Tibial nerve (tissue), 3 donors: ENCODE measurements around a stretch of chr6.

GRCh38 chr6:143164278-143165648 is 104.1 kb downstream of the AIG1 start:
- PRO-cap, result no peak
- RAMPAGE, long total RNA, 3 experiments, result no peak in any of the 3 experiments

- PRO-cap, result no peak
- RAMPAGE, long total RNA, 3 experiments, result no peak in any of the 3 experiments
Measured at GRCh38 chr6:143449521-143450003, 933 bp downstream of the ADAT2 start.

GRCh38 chr6:143561624-143562302 is 50.2 kb upstream of the FUCA2 start:
- PRO-cap, result no peak
- RAMPAGE, long total RNA, 3 experiments, result no peak in any of the 3 experiments

DNA sequence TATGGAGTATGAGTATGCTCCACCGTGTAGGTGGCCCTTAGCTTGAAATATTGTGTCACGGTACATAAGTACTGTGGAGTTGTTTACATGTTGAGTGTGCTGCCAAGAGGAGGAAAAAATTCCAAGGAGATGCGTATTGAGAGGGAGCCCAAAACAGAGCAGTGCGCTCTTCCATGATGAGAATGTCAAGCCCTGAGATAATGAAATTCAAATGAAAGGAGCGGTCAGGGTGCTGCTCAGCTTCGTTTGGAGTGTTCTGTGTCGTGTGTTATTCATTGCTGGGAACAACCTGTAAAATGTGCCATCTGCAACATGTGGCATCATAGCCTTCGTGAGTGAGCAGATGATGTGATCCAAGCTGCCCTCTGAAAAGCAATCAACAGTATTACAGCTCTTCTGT is 48.2 kb upstream of the PHACTR2 start:
- PRO-cap, result no peak
- RAMPAGE, long total RNA, 3 experiments, result no peak in any of the 3 experiments

- PRO-cap, result no peak
- RAMPAGE, long total RNA, 3 experiments, result no peak in any of the 3 experiments
Measured at GRCh38 chr6:144094112-144094690, 1.2 kb downstream of the SF3B5 start.

DNA sequence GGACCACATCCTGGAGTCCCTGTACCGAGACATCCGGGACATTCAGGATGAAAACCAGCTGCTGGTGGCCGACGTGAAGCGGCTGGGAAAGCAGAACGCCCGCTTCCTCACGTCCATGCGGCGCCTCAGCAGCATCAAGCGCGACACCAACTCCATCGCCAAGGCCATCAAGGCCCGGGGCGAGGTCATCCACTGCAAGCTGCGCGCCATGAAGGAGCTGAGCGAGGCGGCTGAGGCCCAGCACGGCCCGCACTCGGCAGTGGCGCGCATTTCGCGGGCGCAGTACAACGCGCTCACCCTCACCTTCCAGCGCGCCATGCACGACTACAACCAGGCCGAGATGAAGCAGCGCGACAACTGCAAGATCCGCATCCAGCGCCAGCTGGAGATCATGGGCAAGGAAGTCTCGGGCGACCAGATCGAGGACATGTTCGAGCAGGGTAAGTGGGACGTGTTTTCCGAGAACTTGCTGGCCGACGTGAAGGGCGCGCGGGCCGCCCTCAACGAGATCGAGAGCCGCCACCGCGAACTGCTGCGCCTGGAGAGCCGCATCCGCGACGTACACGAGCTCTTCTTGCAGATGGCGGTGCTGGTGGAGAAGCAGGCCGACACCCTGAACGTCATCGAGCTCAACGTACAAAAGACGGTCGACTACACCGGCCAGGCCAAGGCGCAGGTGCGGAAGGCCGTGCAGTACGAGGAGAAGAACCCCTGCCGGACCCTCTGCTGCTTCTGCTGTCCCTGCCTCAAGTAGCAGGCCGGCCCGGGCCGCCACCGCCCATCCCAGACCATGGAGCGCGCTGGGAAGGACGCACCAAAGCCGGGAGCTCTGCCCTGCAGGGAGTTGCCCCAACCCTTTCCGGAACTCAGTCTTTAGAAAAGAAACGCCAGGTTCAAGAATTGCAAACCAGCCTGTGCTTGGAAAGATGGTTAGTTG is 36.7 kb downstream of the STX11 start:
- PRO-cap, result no peak
- RAMPAGE, long total RNA, 3 experiments, result no peak in any of the 3 experiments

DNA sequence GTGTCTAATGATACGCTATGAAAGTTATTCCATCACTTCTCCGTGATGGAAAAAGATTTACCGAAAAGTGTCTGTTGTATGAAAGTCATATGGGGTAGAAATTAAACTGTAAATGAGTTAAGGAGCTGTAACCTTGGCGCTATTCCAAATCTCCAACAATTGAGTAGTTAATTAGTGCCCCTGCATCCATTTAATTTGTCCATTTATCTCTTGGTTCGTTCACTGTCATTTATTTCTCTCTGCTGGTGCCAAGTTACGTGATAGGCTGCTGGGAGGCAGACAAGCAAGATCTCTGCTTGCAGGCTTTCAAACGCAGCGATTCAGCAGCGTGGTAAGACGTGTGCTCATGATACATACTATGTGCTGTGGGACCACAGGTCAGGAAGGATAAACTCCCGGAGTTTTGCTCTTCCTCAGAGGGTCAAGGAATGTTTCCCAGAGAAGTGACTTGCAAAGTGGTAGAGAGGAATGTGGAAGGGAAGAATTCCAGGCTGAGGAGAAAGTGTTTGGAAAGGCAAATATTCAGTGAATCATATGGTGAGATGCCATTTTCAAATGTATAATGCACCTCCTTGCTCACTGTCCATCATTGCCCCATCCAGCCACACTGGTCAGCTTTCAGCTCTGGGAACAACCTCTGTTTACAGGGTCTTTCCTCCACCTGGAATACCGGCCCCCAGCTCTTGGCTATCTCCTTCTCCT is 46.4 kb downstream of the UTRN start:
- PRO-cap, result no peak
- RAMPAGE, long total RNA, 3 experiments, result no peak in any of the 3 experiments

GRCh38 chr6:144659067-144660341 is 374.4 kb downstream of the UTRN start:
- PRO-cap, result no peak
- RAMPAGE, long total RNA, 3 experiments, result no peak in any of the 3 experiments

GRCh38 chr6:144680425-144681218 is 395.5 kb downstream of the UTRN start:
- PRO-cap, result no peak
- RAMPAGE, long total RNA, 3 experiments, result no peak in any of the 3 experiments

- PRO-cap, result no peak
- RAMPAGE, long total RNA, 3 experiments, result no peak in any of the 3 experiments
Measured at GRCh38 chr6:145798586-145799005, 16.0 kb downstream of the FBXO30 start.

DNA sequence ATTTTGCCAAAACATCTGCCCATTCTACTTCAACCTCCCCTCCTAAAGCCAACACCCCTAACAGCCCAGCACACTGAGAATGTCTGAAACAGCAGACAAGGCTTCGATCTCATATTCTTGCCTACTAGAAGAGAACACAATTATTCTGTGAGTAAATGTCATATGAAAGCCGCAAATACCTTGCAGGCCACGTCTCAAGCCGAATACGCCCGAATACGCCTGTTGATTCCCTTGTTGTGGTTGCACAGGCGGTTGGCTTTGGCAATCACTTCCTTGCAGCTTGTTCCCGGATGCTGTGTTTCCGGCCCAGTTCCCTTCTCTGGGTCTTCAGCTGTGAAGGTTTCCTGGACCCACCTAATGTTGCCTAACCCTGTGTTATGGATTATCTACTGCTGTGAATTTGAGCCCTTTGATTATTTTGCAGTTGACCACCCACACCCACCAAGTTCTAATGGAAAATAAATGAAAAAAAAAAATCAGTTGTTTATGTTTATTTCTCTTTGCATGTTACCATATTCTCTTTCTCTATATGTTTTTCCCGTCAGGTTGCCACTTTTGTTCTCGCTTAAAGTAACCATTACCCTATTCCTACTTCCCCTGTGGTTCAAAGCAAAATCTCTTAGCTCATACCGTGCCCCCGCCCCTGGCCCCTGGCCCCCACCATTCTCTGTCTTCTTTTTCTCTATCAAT is 172.3 kb downstream of the ADGB start:
- PRO-cap, result no peak
- RAMPAGE, long total RNA, 3 experiments, result no peak in any of the 3 experiments

DNA sequence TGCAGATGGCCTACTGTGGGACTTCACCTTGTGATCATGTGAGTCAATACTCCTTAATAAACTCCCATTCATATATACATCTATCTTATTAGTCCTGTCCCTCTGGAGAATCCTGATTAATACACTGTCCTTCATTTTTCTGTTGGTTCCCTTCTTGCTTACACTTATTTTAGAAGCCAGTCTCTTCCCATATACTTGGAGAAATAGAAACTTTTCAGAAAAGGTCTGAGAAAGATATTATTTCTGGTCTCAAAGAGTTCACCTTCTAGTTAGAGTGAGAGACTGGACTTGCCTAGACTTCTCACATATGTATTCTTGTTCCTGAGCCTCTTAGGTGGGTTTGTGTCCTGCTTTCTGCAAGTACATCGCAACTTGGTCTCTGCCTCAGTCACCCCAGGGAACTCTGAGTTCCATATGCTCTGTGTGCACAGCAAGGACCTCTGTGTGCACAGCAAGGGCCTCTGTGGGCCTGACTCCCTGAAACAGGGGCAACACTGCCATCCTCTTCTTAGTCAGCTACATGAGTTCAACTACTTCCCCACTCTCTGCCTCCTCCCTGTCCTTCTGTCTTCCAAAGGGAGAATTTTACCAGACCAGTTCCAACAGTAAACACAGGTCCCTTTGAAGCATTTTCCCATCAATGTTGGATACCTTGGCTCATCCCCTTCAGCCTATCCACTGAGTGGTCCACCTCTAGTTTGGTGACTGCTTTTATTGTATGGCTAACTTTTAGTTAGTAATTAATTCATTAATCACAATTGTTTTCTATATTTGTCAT is 256.6 kb downstream of the ADGB start:
- PRO-cap, result no peak
- RAMPAGE, long total RNA, 3 experiments, result no peak in any of the 3 experiments

DNA sequence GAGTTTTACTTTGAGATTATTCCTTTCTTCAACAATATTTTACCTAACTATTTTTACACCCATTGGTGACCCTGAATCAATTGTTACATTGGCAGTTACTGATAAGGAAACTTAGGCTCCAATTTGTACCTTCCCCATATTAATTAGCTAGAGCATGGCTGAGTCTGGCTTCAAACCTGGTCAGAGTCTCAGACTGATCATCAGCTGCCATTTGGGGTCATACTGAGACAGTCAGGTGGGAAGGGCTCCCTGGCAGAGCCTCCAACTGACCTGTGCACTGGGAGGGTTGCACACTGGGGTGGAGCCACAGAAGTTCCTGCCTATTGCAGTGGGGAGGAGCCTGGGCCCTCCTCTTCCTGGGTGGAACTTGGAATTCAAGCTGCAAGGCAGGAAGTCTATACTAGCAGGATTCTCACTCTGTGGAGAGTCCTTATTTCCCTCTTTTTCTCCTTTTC is 285.0 kb downstream of the ADGB start:
- PRO-cap, result no peak
- RAMPAGE, long total RNA, 3 experiments, result no peak in any of the 3 experiments

DNA sequence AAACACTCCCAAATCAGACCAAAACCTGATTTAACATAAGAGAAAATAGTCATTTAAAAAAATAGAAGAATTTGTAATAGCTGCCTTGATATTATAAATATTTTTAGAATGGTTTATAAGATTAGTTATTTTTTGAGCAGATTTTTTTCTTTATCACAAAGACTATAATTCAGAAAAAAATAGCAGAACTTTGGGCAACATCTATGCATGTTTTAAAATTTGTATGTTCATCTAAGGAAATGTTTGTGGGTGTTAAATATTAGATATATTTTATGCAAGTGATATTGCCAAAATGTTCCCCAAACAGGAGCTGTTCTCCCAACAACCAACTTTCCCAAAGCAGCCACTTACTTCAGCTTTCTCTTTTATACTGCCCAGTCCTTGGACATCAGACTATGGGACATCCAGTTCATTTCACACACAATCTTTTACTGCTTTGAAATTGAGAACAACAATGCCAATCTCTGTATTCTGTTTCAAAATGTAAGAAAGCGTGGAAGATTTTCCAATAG is 286.6 kb downstream of the ADGB start:
- PRO-cap, result no peak
- RAMPAGE, long total RNA, 3 experiments, result no peak in any of the 3 experiments

- PRO-cap, result no peak
- RAMPAGE, long total RNA, 3 experiments, result no peak in any of the 3 experiments
Measured at GRCh38 chr6:147209386-147210077, 5.3 kb downstream of the STXBP5 start.

GRCh38 chr6:147259644-147260171 is 55.5 kb downstream of the STXBP5 start:
- PRO-cap, result no peak
- RAMPAGE, long total RNA, 3 experiments, result no peak in any of the 3 experiments

DNA sequence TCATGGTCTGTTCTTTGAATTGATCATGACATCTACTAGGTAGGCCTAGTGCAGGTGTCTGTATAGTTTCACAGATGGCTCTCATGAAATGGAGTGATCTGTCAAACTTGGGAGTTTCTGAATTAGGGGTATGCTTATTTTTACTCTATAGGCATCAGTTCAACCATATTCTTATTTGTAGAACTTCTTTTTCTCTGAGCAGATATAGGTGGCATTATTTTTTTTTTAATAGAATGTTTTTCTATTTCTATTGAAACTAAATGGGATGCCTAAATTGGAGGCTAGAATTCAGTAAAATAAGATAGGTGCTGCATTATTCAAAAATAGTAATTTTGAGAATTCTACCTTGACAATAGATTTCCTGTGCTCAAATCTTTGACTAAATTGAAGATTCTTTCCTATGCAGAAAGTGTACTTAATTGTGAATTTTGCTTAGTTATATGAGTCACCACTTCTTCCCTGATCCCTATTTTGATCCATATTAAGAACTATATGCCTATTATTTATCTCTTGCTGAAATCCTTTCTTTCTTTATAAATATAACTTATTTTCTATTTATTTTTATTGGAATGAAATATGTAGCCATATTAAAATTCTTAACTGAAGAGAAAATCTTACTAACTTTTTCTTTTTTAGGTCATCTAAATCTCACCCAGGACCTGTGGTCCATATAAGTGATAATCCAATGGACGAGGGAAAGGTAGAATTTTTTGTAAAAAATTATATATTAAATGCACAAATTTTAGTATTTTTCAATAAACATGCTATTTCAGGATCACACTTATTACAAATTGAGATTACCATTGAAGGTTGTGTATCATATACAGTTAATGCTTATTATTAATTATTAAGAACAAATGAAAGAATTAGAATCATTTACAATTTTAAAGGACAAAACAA is 57.7 kb downstream of the STXBP5 start:
- PRO-cap, result no peak
- RAMPAGE, long total RNA, 3 experiments, result no peak in any of the 3 experiments

DNA sequence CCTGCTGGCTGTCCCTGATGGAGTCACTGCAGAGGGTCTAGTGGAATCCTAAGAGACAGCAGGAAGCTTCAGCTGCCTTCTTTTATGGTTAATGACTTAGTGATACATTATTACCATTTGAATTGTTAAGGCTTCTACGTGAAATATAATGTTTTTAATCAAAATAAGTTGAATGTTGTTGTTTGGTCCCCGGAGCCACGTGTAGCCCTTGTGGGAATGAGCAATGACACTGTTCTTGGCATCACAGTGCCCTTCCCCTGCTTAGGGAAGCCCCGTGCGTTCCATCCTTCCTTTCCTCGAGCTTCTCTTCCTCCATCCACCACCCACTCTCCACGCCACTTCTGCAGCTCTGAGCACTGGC is 111.4 kb downstream of the SAMD5 start:
- PRO-cap, result no peak
- RAMPAGE, long total RNA, 3 experiments, result no peak in any of the 3 experiments

DNA sequence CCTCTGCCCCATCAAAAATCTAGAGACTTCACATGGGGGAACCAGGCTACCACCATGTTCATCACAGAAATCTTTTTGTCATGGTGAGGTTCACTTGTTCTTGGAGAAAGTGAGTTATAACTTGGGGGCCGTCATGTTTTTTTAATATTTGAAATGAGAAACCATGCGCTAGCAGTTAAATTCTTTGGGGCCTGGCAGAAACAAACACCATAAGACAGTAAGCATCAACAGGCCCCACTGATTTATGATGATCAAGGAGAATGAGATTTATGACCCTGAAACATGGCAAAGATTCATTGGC is 410.7 kb downstream of the SAMD5 start:
- PRO-cap, result no peak
- RAMPAGE, long total RNA, 3 experiments, result no peak in any of the 3 experiments

- PRO-cap, result no peak
- RAMPAGE, long total RNA, 3 experiments, result no peak in any of the 3 experiments
Measured at GRCh38 chr6:148144906-148145262, 197.8 kb upstream of the SASH1 start.